Endometrial microvascular endothelial cells (primary cell): ENCODE measurements around a stretch of chr1.

DNA sequence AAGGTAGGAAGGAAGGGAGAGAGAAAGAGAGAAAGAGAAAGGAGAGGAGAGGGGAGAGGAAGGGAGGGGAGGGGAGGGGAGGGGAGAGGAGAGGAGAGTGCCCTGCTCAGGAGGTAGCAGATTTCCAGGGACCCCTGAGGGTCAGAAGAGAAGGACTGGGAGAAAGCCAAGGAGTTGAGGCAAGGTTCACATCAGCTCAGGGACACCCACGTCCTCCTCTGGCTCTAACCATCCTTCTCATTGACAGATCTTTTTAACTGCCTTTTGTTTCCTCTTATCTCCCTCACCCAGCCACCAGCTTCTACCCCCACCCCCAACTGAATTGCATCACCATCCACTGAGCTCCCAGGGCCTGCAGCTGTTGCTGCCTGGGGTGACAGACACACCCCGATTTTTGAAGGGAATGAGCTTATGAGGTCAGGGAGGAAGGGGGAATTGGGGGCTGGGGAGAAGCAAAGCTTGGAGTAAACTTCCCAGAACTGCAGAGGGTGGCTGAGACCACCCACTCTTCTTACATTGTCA is 91.6 kb downstream of the GLUL start:
- RAMPAGE, long total RNA = no peak

DNA sequence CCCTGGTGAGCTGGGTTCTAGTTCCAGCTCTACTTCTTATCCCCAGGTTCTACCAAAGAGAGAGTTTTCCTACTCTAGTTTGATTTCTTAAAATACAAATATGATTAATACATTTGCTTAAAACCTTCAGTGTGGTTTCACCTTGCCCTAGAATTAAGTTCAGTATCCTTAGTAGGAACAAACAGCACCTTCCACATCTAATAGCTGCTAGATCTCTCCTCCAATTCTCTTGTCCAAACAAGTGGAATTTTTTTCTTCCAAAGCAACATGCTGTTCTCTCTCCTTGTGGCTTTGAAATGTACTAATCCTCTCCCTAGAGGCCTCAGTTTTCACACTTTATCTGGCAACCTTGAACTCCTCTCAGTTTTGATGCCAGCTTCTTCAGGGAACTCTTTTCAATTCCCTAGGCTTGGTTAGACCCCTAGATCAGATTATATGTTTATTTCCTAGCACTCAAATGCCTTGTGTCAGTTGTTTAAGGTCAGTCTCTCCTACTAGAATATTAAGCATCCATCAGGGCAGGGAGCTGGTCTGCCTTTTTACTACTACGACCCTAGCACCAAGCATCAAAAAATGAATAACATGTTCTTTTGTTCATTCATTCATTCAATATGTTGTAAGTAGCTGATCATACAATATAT is 86.9 kb downstream of the GLUL start:
- RAMPAGE, long total RNA = no peak

DNA sequence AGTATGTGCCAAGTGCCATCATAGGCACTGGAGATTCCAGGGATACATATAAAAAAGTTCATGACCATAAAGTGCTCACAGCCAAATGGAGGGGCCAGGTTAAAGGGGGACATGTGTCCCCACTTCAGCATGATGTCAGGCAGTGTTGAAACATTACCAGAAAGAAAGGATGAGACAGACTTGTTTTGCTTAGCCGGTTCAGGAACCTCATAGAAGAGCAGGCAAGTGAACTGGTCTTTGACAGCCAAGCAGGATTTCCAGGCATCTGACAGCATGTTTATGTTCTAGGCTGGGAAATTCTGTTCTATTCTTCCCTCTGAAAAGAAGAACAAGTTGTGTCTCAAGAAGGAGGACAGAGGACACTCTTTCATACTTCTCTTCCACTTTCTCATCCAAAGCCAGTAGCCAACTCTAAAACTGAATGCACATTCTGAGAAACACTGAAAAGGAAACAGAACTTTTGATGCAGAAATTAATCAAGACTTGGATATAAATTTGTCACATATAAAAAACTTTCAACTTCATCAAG is 39.7 kb downstream of the GLUL start:
- RAMPAGE, long total RNA = no peak

GRCh38 chr1:182357993-182358304 is 33.6 kb downstream of the GLUL start:
- RAMPAGE, long total RNA = no peak

- RAMPAGE, long total RNA = no peak
Observed at GRCh38 chr1:182386127-182386670, 5.4 kb downstream of the GLUL start.

DNA sequence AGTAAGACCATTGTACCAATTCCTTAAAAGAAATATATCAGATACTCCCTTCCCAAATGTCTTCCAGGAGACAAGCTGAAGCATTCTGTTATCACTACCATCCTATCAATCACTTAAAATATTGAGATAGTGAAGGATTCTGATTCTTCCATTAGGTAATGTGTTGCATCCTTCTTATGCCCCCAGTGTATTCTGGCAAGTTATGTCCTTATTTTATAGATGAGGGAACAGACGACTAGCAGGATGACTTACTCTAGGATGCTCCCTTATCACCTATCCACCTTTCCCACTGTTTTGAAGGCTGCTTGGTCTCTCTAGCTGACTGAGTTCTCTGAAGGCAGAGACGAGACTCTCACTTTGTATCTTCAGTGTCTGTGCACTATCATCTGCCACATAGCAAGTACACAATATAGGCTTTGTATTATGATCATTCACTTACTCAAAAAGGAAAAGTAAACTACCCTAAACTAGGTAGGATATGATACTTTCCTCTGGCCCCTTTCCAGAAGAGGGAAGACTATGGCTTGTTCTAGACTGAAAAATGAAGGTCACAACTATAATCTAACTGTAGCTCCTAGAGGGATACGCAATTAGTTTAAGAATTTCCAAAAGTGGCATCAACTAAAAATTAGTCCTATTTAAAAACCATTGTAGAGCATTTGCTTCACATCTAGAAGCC is 4.0 kb downstream of the GLUL start:
- RAMPAGE, long total RNA = no peak

DNA sequence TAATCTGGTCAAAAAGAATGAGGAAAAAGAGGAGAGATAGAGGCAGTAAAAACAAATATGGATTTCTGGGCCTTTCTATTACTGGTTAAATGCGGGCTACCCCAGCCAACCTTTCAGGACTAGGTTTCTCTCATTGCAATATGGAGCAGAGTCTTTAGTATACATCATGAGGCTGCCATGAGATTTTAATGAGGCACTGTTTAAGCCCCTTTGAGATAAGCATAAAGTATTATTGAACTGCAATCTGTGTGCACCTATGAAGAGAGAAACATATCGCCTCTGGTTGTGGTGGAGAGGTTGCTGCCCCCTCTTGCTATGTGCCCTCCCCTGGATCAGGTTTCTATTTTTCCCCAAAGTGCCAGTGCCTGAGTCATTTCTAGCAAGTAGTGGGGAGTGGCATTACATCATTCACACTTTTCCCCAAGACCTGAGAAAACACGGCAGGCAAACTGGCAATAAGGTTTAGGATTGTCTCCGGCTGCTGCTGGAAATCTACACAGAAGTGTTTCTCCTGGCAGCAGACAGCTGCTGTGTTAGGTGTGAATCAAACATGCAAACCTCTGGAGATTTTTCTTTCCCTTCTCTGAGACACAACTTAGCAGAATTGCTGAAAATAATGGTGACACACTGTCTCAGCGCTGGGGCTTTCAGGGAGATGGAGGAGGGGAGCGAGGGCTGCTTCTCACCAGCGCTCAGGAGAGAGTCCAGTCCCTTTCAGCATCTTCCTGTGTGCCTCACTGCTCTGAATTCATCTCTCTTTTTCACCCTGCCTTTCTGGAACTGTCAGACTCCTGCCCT is 13.6 kb upstream of the RGS16 start:
- RAMPAGE, long total RNA = no peak

- RAMPAGE, long total RNA = no peak
Observed at GRCh38 chr1:182699529-182700666, 15.5 kb upstream of the RGS8 start.

GRCh38 chr1:182855128-182855740 is 16.1 kb downstream of the DHX9 start:
- RAMPAGE, long total RNA = no peak

GRCh38 chr1:182863412-182864137 is 24.4 kb downstream of the DHX9 start:
- RAMPAGE, long total RNA = no peak

GRCh38 chr1:182876773-182877205 is 37.6 kb downstream of the DHX9 start:
- RAMPAGE, long total RNA = no peak

DNA sequence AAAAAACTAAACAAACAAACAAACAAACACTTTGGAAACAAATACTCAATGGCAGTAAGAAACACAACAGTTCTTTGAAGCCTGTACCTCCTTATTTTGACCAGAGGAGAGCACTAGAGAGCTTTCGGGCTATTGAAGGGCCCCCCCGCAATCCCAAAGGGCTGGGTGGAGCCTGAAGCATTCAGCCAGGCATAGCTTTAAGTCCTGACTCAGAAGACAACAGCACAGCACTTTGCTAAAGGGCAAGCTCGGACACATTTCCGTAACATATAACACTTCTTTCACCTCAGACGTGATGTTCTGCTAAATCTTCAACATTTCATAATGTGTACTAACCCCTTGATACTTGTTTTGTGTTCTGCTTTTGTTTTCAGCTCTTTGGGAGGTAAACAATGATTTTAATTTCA is 9.6 kb upstream of the SHCBP1L start:
- RAMPAGE, long total RNA = no peak

DNA sequence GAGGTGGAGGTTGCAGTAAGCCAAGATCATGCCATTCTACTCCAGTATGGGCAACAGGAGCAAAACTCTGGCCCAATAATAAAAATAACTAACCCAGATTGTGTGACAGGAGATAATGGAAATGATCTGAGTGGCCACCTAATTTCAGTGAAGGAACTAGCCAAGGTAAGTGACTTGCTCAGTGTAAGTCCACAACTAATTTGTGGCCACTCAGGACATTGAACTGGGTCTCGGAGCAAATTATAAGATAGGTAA is 36.2 kb downstream of the LAMC1 start:
- RAMPAGE, long total RNA = no peak

GRCh38 chr1:183209585-183210004 is 23.5 kb downstream of the LAMC2 start:
- RAMPAGE, long total RNA = no peak

DNA sequence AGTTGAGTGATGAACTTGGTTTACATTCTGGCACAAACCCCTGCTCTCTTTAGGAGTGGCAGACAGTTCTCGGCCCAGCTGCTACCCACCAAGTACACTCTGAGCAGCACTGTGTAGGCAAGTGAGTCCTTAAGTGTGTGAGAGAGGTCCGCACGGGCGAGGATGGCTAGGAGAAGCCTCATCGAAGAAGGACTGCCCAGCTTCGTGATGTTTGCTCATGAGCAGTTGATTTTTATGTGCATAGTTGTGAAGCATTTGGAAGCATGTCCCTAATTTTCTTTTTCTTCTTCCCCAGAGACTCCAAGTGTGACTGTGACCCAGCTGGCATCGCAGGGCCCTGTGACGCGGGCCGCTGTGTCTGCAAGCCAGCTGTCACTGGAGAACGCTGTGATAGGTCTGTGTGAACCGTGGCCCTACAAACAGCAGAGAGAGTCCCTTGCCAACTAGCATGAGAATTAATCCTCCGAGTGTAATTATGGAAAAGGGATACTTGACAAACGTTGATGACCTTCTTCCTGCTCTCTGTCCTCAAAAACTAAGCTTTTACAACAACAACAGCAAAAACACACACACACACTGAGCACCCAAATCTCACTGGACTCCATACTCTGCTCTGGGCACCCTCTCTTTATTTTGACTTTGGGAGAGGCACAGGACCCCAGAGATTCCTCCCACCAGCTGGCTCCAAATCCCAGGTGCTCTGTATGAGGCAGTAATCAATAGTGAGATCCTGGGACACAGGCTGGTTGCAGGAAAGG is 32.2 kb downstream of the LAMC2 start:
- RAMPAGE, long total RNA = no peak

GRCh38 chr1:183226676-183227368 is 40.8 kb downstream of the LAMC2 start:
- RAMPAGE, long total RNA = no peak

- RAMPAGE, long total RNA = no peak
Observed at GRCh38 chr1:183310752-183311169, 107.4 kb downstream of the NMNAT2 start.

DNA sequence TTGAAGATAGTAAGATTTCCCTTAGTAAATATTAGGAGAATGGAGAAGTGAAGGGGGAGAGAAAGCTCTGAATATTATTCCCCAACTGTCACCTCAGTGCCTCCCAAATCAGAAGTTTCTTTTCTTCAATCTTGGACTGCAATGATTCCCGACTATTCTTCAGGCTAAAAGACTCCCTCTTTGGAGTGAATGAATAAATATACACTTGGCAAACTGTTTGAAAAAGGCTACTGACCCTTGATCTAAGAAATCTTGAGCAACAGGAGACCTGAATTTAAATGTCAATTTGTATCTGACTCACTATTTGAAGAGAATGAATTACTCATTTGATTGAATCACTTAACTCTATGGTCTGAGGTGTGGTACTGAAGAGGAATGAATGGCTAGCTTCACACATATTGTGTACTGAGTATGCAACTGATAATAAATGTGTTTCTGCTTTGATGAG is 4.7 kb upstream of the SMG7 start:
- RAMPAGE, long total RNA = no peak

DNA sequence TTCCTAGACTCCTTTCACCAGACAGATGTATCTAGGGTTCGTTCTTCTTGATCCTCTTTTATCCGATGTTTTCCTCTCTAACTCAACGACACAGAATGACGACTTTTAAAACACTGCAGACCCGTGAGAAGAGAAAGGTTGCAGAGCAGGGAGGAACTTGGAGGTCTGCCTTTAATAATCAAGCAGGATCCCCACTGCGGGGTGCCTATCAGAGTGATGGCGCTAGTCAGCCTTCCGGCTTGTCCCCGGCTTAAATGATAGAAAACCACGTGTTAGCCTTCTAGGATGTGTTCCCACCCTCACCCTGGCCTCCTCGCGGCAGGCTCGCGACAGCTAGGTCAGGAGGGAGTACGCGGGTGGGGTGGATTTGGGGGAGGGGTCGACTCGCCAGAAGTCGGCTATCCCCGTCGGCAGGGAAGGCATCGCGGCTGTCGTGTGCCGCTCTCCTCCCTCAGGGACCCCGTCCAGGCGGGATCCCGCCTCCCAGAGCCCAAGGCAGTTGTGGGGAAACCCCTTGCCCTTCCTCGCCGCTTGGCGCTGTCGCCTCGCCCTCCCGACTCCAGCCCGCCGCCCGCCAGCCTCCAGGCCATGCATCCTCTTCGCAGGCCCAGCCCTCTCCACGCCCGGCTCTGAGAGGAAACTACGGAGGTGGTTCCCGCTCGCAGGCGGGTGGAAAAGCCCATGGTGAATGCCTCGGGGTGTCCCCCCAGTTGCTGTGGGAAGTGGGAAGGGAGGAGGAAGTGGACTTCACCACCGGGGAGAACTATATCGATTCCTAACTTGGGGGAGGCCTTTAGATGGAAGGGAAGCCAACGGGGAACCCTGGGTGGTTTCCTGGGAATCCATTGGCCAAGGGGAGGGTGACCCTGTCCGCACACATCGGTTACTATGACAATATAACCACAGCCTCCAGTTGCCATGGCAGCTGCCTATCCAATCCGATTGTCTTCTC is 1.1 kb upstream of the SMG7 start:
- RAMPAGE, long total RNA = no peak

DNA sequence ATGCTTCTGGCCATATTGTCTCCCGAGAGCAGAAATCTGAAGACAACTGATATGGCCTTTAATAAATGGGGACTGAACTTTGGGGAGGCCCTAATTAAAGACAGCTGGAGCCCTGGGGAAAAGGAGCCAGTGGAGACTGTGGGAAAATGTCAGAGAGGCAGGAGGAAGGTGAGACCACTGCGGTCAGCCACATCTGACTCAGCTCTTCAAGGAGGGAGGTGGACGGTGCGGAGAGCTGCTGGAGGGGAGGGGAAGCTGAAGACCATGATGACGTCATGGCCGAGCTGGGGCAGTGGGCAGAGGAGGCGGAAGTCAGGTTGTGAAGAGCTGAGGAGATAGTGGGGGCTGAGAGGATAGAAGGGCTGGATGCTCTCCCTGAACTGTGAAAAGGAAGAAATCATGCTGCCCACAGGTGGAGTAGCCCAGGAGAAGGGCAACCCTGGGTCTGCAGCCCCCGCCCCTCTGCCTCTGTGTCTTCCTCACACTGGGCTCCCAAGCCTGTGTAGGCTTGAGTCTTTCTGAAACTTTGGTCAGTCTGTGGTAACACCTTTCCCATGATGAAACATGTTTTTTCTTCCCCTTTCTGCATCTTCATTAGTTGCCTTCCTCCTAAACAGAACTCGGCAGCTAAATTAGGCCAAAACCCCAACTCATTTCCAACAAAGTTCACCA is 14.1 kb upstream of the NCF2 start:
- RAMPAGE, long total RNA = no peak